ENCODE measurements around the genes FAM76A and GMEB1.

GRCh38 chr1:27405950-27407154 is 13.9 kb downstream of the GPR3 start:
- PRO-cap, result no peak

- PRO-cap, result no peak
Observed at GRCh38 chr1:27428159-27429054, 36.0 kb downstream of the GPR3 start.

GRCh38 chr1:27436325-27436941 is 44.0 kb downstream of the GPR3 start:
- PRO-cap, result unidirectional peak, plus-strand start at chr1:27436759

GRCh38 chr1:27488007-27489064 is 1.6 kb downstream of the WASF2 start:
- PRO-cap, result no peak

- PRO-cap, result unidirectional peak, minus-strand start at chr1:27568456
Observed at GRCh38 chr1:27568318-27569013, 35.5 kb downstream of the AHDC1 start.

DNA sequence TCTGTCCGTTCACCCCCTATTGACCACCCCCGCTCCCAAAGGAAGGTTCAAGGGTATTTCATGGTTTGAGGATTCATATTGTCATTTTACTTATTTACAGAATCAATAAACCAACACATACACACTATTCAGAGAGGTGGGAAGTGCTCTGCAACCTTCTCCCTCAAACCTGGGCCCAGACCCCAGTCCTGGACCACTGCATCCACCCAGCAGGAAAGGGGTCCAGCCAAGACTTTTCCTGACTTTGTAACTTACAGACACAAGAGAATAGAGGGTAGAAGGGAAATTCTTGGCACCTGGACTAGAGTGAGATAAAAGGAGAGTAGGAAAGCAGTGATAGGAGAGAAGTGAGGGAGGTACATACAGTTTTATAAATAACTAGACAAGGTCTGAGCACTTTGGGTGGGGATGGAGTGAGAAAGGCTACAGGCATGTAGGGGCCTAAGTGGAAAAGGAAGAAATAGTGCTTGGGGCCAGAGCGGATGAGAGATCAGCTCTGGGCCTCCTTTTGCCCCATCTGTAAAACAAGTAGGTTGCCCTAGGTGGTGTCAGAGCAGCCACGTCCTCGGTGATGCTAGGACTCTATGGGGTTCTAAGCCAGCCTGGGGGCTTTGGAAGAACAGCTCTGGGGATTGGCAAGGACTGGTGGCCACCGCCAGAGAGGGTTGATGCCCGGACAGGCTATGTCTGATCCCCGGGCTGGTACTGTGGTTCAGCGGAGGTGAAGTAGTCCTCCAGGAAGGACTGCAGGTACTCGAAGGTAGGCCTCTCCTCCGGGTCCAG is 8.5 kb upstream of the AHDC1 start:
- PRO-cap, result no peak

GRCh38 chr1:27613016-27613386 is 9.1 kb upstream of the AHDC1 start:
- PRO-cap, result no peak

GRCh38 chr1:27623094-27624049 is 11.6 kb downstream of the FGR start:
- PRO-cap, result no peak

DNA sequence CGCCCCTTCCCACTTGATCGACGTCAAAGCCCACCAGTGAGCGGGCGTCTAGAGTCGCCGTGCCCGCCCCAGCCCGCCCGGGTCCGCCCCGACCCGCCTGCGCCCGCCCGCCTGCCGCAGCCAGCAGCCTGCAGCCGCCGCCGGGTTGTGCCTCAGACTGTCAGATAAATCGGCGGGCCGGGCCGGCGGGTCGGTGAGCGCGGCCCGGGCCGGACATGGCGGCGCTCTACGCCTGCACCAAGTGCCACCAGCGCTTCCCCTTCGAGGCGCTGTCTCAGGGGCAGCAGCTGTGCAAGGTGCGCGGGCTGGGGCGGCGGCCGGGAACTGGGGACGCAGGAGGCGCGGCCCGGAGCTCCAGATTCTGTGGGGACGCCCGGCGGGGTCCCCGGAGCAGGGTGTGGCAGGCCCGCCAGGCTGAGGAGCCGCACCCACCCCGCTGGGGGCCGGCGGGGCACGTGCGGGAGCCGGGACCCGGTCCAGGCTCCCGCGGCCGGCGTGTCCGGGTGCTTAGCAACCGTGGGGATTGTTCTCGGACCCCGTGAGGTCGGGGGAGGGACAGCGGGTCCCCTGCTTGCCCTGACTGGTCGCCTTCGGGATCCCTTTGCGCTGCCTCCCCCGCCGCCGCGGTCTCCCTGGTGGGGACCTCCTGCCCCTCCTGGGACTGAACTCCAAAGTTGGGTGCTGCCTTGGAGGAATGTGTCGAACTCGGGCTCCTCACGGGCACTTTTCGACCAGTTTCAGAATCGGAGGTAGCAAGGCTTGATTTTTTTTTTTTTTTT is at the start of gene FAM76A:
FAM76A (plus strand) TSS at position 96 of the 779 bp plus-strand sequence.
- PRO-cap, result bidirectional peak, plus-strand start at position 155 of the sequence, minus-strand start outside the sequence

- PRO-cap, result no peak
Observed at GRCh38 chr1:27726645-27727085, 904 bp downstream of the FAM76A start.

DNA sequence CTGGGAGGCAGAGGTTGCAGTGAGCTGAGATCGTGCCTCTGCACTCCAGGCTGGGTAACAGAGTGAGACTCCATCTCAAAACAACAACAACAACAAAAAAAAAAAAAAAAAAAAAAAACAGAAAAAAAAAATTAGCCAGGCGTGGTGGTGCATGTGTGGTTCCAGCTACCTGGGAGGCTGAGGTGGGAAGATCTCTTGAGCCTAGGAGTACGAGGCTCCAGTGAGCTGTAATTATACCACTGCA is 11.9 kb downstream of the FAM76A start:
- PRO-cap, result no peak

DNA sequence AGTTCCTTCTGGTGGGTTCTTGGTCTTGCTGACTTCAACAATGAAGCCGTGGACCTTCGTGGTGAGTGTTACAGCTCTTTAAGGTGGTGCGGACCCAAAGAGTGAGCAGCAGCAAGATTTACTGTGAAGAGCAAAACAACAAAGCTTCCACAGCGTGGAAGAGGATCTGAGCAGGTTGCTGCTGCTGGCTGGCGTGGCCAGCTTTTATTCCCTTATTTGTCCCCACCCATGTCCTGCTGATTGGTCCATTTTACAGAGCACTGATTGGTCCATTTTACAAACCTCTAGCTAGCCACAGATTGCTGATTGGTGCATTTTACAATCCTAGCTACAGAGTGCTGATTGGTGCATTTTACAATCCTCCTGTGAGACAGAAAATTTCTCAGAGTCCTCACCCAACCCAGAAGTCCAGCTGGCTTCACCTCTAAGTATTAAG is 17.2 kb downstream of the STX12 start:
- PRO-cap, result no peak

- PRO-cap, result no peak
Observed at GRCh38 chr1:27882029-27882988, 10.0 kb downstream of the THEMIS2 start.

DNA sequence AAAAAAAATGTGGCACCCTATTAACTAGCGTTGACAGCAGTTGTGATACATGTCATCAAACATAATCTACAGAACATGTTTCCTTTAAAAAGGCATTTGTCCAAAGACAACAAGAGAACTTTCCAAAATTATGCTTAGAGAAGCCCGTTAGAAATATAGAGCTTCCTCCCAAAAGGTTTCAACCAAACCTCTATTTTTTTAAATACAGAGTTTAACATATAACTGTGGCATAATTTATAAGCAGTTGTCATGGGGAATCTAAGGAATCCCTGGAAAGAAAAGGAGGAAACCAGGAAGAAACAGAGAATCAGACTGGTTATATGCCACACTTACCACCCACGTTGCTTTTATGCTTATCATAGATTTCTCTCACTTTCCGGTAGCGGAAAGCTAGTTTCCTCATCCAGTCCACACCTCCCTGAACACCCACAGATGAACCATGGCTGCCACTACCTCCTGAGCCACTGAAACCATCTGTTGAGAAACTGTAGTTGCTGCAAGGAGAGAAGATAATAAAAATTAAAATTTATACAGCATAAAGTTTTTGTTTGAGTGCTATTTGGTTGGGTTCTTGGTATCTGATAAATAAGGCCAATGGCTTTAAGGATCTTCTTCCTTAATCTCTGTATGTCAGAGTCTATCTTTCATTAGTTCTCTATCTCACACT is 33.4 kb downstream of the XKR8 start:
- PRO-cap, result no peak

DNA sequence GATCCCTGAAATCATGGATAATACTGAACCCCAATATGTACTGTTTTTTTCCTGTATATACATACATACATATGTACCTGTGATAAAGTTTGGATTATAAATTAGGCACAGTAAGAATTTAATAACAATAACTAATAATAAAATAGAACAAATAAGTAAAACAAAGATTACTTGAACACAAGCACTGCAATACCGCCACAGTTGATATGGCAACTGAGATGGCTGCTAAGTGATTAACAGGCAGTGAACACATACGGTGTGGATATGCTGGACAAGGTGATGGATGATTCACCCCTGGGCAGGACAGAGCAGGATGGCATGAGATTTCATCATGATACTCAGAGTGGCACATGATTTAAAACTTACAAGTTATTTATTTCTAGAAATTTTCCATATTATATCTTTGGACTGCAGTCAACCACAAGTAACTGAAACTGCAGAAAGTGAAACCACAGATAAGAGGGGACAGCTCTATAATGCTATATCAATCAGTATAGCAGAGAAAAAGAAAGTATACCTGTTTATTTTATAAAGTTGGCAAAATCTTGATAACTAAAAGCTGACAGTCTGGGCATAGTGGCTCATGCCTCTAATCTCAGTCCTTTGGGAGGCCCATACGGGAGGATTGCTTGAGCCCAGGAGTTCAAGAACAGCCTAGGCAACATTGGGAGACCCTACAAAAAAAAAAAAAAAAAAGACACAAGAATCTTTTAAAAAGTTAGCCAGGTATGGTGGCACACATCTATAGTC is 47.9 kb downstream of the PHACTR4 start:
- PRO-cap, result no peak

GRCh38 chr1:28447689-28447968 is 58.2 kb upstream of the RCC1 start:
- PRO-cap, result no peak

DNA sequence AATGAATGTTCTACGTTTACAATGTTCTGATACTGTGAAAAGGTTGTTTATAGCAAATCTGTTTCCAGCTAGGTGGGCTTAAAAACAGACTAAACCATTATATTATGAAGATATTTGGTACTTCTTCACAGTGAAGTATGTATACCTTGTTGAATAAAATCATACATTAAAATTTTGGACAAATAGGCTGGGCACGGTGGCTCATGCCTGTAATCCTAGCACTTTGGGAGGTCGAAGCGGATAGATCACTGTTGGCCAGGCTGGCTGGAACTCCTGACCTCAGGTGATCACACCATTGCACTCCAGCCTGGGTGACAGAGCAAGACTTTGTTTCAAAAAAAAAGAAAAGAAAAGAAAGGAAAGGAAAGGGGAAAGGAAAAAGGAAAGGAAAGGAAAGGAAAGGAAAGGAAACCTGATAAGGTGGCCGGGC is 57.8 kb upstream of the RCC1 start:
- PRO-cap, result no peak

DNA sequence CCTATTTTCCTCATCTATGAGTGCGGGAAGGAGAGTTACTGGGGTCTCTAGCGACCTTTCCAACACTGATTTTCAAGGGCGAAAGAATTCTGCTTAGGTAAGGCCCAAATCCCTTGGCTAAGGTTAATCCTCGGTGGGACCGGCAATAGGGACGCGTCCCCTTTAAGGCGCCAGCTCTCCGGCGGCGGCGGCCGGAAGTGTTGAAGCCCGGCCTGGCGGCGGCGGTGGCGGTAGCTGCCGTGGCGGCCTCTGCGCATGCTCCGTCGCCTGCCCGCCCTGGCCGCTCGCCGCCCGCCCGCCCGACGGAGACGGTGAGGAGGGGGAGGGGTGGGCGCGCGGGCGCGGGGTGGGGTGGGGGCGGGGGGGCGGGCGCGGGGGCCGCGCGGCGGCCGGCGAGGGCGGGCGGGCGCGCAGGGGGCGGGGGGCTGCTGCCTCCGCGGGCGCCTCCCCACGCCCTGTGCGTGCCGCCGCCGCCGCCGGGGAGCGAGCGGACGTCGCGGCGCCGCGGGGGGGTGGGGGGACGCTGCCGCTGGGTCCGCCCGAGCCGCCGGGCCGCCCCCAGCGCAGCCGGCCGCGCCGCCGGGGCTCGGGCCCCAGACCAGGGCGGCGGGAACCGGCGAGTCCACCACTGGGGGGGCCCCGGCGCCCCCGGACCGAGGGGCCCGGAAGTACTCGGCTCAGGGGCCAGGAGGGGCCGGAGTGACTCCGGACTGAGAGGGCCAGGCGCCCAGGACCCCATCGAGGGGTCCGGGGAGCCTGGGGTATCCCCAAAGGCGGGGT is at the start of gene GMEB1:
GMEB1 (plus strand) TSS at position 256 of the 780 bp plus-strand sequence.
- PRO-cap, result bidirectional peak, plus-strand start at position 256 of the sequence, minus-strand start at position 153 of the sequence; bidirectional peak, plus-strand start at position 502 of the sequence, minus-strand start at position 457 of the sequence

DNA sequence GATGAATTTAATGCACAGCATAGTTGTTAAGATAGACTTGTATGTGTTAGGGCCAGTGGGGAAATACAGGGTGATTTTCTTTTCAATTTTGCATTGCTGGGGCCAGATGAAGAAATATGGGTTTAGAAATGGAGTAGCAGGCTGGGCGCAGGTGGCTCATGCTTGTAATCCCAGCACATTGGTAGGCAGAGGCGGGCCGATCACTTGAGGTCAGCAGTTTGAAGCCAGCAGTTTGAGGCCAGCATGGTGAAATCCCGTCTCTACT is 9.5 kb downstream of the YTHDF2 start:
- PRO-cap, result no peak

DNA sequence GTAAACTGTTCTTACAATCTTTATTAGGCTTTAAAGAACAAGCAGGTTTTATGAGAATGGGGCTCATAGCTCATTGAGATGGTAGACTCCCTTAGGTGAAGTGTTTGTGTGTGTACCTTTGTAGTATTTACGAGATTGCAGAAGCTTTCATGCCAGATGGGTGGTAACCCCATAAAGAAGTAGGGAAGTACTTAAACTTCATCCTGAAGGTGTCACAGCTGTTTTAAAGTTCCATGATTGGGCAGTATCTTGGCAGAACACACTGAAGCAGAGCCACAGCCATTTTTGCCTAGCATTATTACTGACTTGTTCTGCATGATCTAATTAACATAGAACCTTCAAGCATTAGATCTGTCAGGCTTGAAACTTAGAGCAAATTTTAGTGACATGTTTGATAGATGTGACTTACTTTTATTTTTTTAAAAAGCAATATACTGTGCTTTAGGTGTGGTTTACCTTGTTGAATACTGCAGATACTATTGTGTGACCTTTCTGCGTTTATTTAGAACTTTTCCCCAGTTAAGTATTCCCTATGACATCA is 11.6 kb downstream of the YTHDF2 start:
- PRO-cap, result no peak